ENCODE data around the genes CARD18, RAB39A and ATM.

DNA sequence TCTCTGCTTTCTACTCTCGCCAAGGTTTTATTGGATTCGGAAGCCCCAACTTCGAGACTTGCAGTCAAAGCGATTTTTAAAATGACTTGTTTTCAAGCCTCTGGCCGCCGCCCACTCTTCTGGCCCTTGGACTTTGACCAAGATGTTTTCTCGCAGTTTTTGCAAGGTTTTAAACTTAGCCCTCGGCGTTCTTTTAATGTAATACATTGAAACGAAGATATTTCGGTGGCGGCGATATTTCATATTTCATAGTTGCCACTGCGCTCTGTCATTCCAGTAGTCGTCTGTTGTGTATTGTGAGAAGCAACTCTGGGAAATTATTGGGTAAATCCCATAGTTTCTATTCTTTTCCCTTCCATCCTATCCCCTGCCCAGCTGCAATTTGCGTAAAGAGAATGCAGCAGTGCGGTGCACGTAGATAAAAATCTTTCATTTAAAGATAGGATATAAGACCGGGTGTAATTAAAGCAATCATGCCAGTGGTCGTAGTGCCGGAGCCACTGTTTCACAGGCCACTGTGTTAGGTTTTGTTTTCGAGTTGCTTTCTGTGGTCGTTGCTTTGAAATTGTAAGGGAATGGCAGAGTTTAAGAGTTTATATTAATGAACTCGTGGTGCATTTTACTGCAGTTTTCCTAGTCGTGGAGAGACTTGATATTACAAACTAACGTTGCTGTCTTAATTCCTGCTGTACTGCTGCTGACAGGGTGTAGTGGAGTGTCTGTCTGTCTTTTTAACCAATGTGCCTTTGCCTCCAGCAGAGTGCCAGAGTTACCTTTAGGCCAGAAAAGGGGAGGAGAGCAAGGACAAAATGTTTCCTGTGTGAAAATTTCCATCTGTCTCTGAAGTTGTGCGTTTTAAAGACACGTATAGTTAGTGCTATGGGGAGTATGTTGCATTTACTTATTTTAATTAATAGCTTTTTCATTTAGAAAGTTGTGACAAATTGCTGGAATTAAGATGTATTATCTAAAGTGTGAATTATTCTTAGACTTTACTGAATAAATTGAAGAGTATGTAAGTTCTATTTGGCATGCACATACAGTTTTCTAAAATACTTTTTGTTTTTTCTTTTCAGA lies 846 bp downstream of the BIRC2 start:
- PRO-cap = no peak

GRCh38 chr11:102401878-102402348 lies 50.7 kb downstream of the TMEM123 start:
- PRO-cap = no peak

GRCh38 chr11:102421306-102421613 lies 31.3 kb downstream of the TMEM123 start:
- PRO-cap = no peak

GRCh38 chr11:102448343-102448982 lies 4.1 kb downstream of the TMEM123 start:
- PRO-cap = no peak

DNA sequence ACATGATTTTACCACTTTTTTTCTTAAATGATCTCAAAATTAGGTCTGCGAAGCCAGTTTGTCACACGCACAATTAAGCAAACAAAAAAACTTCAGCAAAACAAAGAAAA lies 1.4 kb downstream of the TMEM123 start:
- PRO-cap = no peak

- PRO-cap = no peak
These were observed 32.5 kb upstream of the TMEM123 start for GRCh38 chr11:102485181-102485390.

DNA sequence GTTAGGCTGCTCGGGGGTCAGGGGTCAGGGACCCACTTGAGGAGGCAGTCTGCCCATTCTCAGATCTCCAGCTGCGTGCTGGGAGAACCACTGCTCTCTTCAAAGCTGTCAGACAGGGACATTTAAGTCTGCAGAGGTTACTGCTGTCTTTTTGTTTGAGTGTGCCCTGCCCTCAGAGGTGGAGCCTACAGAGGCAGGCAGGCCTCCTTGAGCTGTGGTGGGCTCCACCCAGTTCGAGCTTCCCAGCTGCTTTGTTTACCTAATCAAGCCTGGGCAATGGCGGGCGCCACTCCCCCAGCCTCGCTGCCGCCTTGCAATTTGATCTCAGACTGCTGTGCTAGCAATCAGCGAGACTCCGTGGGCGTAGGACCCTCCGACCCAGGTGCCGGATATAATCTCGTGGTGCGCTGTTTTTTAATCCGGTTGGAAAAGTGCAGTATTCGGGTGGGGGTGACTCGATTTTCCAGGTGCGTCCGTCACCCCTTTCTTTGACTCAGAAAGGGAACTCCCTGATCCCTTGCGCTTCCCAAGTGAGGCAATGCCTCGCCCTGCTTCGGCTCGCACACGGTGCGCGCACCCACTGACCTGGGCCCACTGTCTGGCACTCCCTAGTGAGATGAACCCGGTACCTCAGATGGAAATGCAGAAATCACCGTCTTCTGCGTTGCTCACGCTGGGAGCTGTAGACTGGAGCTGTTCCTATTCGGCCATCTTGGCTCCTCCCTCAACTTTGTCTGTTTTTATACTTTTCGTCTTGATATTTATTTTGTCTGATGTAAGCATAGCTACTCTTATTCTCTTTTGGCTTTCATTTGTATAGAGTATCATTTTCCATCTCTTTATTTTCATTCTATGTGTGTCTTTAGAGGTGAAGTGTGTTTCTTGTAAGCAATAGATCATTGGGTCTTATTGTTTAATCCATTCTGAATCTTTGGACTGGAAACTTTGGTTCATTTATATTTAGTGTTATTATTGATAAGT lies 22.3 kb upstream of the MMP8 start:
- PRO-cap = no peak

GRCh38 chr11:102832483-102832956 lies 10.9 kb downstream of the MMP3 start:
- PRO-cap = no peak

DNA sequence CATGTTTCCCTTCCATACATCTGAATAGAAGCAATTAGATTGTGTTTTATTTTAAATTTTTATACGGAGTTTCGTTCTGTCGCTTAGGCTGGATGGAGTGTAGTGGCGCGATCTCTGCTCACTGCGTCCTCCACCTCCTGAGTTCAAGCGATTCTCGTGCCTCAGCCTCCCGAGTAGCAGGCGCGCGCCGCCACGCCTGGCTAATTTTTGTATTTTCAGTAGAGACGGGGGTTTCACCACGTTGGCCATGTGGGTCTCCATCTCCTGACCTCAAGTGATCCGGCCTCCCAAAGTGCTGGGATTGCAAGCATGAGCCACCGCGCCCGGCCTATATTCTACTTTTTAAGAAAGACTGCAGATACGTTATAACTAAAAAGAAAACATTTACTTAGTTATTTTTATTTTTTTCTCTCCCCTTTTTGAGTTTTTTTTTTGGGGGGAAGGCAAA lies 781 bp downstream of the DYNC2H1 start:
- PRO-cap = no peak

DNA sequence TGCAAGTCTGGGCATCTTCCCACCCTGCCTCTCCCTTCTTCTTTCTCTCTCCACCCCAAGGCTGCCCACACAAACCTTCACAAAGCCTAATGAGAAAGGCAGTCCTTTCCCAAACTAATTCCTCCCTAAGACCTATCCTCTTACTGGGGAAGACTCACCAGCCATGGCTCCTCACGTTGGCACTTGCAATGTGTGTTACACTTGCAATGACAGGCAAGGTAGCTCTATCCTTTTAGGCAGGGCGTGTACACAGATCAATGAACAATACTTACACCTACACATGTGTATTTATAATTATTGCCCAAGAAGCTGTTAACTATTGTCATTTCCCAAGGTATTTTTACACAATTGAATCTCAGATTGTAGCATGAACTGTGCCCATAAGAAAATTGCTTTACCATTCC lies at the start of gene CARD18:
CARD18 (minus strand) TSS at position 208 of the 404 bp plus-strand sequence.
- PRO-cap = no peak

GRCh38 chr11:105617786-105618087 lies 7.9 kb downstream of the GRIA4 start:
- PRO-cap = no peak

GRCh38 chr11:106733577-106733877 lies 284.7 kb downstream of the GUCY1A2 start:
- PRO-cap = no peak

- PRO-cap = no peak
These were observed at the start of gene RAB39A for GRCh38 chr11:107928330-107928727. TSS of gene RAB39A (plus strand) at chr11:107928448.

GRCh38 chr11:107928781-107929190 lies 538 bp downstream of the RAB39A start:
- PRO-cap = no peak

GRCh38 chr11:107929709-107930344 lies 1.6 kb downstream of the RAB39A start:
- PRO-cap = no peak

DNA sequence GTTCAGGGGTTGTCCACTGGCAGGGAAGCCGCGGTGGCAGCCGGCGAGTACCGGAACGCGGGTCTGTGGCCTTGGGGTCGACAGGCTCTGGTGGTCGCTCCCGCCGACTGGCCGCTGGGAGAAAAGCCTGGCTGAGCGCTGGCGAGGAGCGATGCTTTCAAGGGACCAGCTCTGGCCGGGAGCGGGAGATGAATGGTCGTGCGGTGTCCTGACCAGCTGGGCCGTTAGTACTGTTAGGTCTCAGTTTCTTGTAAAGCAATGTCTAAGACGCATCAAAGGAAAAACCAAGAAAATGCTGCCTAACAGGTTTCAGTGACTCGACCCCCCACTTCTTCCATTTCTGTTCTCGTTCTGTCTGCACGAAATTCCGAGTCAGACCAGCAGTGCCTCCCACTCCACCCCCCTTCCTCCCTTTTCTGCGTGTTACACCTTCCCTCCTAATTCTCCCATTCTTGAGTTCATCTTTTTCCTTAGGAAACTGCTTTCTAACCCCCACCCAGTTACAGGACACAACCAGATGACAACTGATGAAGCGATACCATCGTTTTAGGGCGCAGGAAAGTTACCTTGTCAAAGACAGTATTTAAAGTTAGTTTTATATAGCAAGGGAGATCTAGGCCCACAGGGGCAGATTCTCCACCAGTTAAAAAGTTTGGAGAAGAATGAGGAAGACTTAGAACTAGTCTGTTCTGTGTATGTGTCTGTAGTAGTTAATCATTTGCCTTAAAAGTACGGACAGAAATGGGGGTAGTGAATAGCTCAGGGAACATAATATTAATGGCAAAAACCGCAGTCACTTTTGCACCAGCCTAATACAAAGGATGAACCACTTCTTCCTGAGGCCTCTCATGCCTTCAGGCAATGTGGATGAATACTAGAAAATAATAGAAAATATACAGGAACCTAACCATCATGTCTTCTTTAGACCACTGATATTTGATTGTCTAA lies 1.0 kb downstream of the CUL5 start:
- PRO-cap = no peak

DNA sequence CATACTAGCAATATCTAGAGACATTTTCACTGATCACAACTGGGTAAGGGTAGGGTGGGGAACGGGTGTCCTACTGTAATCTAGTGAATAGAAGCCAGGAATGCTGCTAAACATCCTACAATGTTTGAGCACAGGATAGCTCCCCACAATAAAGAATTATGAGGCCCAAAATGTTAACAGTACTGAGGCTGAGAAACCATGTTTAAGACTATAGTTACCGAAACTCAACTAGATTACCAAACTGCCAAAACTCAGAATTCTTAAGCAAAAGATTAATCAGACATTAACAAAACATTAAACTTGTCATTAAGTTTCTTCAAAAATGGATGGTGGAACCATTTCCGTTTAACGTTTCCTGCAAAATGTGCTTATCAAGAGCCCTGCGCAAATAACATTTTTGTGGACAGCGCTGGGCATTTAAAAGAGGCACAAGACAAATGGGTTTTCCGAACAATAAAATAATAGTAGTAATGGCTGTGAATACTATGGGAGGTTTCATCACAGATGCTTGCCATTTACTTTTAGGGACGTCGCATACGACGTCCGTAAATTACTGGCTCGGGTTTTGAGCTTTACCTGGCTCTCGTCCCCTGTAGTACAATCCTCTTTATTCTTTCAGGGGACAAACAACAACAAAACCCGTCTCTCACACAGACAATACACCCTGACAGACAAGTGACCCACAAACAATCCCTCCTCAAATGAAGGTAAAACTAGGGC lies 1.1 kb downstream of the NPAT start:
- PRO-cap = no peak

DNA sequence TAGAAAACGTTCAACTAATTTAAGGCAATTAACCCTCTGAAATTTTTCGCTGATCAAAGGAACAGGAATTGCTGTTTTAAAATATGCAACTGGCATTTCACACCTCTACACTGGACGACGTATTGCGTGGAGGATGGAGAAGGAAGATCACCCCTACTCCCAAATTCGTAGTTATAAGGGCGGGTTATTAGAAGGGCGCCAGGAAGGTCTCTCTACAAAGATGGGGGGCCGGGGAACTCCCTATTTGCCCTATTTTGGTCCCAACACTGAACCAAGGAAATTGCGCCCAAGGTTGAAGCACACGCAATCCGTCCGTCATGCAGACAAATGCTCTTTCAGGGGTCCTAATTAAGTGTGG lies 597 bp downstream of the NPAT start:
- PRO-cap = no peak

DNA sequence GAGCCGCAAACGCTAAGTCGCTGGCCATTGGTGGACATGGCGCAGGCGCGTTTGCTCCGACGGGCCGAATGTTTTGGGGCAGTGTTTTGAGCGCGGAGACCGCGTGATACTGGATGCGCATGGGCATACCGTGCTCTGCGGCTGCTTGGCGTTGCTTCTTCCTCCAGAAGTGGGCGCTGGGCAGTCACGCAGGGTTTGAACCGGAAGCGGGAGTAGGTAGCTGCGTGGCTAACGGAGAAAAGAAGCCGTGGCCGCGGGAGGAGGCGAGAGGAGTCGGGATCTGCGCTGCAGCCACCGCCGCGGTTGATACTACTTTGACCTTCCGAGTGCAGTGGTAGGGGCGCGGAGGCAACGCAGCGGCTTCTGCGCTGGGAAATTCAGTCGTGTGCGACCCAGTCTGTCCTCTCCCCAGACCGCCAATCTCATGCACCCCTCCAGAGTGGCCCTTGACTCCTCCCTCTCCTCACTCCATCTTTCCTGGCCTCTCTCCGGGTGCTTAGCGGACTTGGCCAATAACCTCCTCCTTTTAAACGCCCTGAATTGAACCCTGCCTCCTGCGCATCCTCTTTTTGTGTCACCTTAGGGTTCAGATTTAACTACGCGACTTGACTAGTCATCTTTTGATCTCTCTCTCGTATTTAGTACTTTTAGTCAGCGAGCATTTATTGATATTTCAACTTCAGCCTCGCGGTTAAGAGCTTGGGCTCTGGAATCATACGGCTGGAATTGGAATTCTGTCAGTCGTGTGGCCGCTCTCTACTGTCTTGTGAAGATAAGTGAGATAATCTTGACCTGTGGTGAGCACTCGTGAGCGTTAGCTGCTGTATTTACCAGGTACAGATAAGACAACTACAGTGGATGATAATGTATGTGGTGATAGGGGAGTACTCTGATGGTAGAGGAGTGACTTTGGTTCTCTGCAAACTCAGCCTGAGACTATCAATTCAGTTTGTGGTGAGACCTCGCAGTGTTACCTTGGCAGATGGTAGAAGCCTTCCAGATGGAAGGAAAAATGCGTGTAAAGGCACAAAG lies at the start of gene ATM:
ATM (plus strand) TSS at position 215 of the 1,032 bp plus-strand sequence.
- PRO-cap = bidirectional peak, plus-strand start at position 98 of the sequence, minus-strand start outside the sequence; unidirectional peak, plus-strand start at position 187 of the sequence; unidirectional peak, plus-strand start at position 255 of the sequence

GRCh38 chr11:108224908-108225683 lies 2.2 kb downstream of the ATM start:
- PRO-cap = no peak